Uterus (tissue), 7 donors: ENCODE data around the gene POLR3G.

DNA sequence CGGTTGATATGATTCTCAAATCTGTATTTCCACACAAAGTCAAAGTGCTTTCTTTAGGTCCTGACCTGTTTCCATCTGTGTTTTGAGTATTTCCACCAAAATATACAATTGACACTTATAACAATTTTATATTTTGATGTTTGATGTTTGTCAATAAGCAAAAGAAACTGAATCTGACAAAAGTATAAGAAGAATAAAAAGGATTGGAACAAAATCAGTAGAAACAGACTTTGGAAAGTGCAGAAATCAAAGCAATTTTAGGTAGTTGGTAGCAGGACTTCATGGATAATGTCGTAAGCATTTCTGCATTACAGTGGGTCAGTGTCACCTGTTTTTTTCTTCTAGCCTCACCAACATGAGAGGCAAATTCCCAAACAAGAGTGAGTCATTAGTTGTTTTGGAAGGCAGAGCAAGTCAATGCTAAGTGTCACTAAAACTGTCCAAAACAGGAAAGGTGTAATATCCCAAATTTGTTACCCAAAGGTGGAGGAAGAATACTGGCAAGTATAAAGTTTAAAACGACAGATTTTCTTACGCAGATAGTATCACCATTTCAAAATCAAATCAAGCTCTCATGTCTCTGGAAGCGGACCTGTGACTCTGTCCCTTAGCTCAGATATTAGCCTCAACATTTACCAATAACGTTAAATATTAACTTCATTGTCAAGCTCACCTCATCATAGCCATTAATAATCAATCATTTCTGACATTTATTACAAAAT, 901.4 kb upstream of the COX7C start:
- PRO-cap, 4 experiments: no peak in any of the 4 experiments
- RAMPAGE, long total RNA, 2 experiments: no peak in any of the 2 experiments
- RRBS: no CpG with 5 or more reads among the region's 6 CpGs

GRCh38 chr5:87121205-87121954, 146.3 kb upstream of the RASA1 start:
- PRO-cap, 4 experiments: no peak in any of the 4 experiments
- RAMPAGE, long total RNA, 2 experiments: no peak in any of the 2 experiments
- RRBS: no CpG with 5 or more reads among the region's 5 CpGs

GRCh38 chr5:87314208-87314499, 46.5 kb downstream of the RASA1 start:
- PRO-cap, 4 experiments: no peak in any of the 4 experiments
- RAMPAGE, long total RNA, 2 experiments: no peak in any of the 2 experiments

- PRO-cap, 4 experiments: no peak in any of the 4 experiments
- RAMPAGE, long total RNA, 2 experiments: start-site peak on the plus strand in 1 of 2 experiments, at chr5:87352828-87353564 at its widest, 8 reads per replicate
- RRBS: no CpG with 5 or more reads among the region's 1 CpG
Measured at GRCh38 chr5:87352566-87353363, 60.0 kb downstream of the CCNH start.

GRCh38 chr5:87404571-87405013, 8.1 kb downstream of the CCNH start:
- PRO-cap, 4 experiments: no peak in any of the 4 experiments
- RAMPAGE, long total RNA, 2 experiments: no peak in any of the 2 experiments
- RRBS: no CpG with 5 or more reads among the region's 2 CpGs

DNA sequence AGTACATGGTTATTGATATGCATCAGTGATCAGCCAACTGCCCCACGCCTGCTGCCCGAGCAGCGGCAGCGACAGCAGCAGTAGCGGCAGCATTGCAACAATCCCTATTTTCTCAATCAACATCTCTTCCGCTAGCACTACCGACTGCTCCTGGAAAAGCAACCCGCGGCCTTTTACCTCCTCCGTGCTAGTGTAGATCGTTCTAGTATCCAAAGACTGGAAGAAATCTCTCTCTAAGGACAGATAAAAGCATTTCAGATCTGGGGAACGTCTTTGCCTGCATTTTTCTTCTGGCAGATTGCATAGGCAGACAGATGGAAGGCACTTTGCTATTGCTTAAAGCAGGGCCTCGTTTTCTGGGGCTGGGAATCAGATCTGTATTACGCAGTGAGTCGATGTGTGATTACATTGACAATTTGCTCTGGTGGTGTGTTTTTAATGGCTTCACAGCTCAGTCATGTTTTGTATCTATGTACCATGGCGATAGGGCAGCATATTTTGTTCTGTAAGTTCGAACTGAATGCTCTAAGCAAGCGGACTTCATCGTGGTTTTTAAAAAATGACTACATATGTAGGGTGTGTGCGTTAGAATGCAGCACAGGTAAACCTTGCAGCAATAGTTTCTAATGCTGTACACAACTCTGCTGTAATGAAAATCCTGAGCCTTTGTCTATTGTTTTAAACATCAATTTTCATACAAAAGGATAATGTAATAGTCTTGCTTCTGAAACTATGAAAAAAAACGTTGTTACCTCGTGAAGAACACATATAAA, 215.1 kb downstream of the MEF2C start:
- PRO-cap, 4 experiments: peak in 1 of 4 experiments; most common plus-strand start position 137 of the sequence (in 1)
- RAMPAGE, long total RNA, 2 experiments: no peak in any of the 2 experiments
- RRBS: no CpG with 5 or more reads among the region's 22 CpGs

DNA sequence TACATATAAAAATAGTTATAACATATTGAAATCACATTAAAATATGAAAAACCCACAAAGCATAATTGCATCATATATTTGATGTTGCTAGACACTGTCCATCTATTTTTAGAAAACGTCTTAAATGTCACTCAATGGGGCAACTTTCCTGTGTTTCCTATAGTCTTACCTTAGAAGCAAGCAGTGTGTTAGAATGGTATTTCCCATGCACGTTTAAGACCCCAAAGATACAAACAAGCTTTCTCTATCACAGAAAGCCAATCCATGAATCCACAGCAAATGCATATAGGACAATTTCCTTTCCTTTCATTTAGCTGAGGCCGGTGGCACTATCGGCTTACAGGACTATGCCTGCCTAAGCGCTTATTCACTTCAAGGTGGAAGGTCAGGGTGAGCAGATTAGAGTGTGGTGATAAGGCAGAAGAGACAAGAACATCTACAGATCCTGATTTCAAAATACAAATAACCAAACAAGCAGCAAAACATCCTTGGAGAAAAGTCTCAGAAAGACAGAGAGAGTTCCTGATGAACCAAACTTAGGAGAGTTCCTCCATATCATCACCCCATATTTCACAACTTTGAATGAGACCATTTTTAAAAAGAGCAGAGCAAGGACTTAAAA, 57.3 kb downstream of the MEF2C start:
- PRO-cap, 4 experiments: no peak in any of the 4 experiments
- RAMPAGE, long total RNA, 2 experiments: no peak in any of the 2 experiments
- RRBS: no CpG with 5 or more reads among the region's 5 CpGs

- PRO-cap, 4 experiments: peak in 3 of 4 experiments; most common plus-strand start chr5:88881694 (in 2)
- RAMPAGE, long total RNA, 2 experiments: no peak in any of the 2 experiments
- RRBS: no CpG with 5 or more reads among the region's 7 CpGs
Measured at GRCh38 chr5:88881187-88882269, 1.5 kb downstream of the MEF2C start.

DNA sequence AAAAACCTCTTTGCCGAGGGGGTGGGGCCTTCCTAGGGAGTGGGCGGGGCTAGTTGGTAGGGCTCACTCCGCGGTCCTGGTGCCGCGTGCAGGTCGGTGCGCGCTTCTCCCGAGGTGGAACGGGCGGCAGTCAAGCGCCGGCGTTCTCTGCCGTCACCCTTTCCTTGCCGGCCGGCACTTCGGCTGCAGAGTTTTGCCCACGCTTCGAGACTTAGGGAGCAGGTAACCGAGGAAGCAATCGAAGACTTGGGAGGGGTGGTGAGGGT, at the start of gene POLR3G:
TSS of gene POLR3G (plus strand) at position 66 of the 266 bp plus-strand sequence.
- PRO-cap, 4 experiments: peak in 4 of 4 experiments; most common plus-strand start position 66 of the sequence (in 3)
- RAMPAGE, long total RNA, 2 experiments: start-site peak on the plus strand in 1 of 2 experiments, centred at position 99 of the sequence, 40 reads per replicate
- RRBS: no CpG with 5 or more reads among the region's 23 CpGs

DNA sequence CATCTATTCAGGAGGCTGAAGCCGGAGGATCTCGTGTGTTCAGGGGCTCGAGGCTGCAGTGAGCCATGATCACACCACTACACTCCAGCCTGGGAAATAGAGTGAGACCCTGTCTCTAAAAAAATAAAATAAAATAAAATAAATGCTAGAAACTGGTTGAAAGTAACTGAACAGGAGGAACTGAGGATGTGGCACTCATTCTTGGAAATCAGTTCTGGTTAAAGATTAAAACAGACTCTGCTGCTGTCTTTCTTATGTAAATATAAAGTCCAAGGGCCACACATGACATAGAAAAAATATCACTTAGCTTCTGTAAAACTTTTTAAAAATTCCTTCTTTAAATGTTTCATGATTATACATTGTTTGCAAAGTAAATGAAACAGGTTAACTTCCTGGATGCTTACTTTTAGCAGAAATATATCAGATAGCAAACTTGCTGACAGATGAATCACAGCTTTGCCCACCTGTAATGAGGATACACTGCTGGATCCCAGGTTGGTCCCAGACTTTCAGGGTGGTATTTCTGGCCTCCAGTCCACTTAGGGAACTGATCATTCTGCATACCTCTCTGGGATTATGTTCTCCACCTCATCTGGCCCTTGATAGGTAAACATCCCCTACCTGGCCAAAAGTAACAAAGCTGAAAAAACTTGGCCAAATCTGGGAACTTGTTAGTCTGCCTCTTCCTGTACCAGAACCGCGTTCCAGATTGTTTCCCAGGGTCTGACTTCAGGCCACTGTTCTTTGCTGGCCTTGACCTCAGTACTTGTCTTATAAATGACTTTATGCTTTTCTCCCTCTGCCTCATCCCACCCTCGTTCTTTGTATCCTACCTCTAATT, 340.5 kb downstream of the ADGRV1 start:
- PRO-cap, 4 experiments: no peak in any of the 4 experiments
- RAMPAGE, long total RNA, 2 experiments: no peak in any of the 2 experiments
- RRBS: no CpG with 5 or more reads among the region's 6 CpGs

DNA sequence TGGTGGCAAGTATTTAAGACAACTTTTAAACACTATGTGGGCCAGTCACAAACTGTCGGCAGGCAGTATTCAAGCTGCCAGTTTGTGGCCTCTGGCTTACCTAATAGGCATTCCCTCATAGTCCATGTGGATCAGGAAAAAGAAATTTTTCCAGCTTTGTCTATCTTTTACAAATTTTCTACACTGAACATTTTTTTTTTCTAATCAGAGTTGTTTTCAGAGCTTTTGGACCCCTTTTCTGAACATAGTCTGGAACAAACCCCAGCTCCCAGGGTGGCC, 262.8 kb downstream of the ARRDC3 start:
- PRO-cap, 4 experiments: peak in 1 of 4 experiments; most common minus-strand start position 102 of the sequence (in 1)
- RAMPAGE, long total RNA, 2 experiments: no peak in any of the 2 experiments
- RRBS: no CpG with 5 or more reads among the region's 1 CpG

DNA sequence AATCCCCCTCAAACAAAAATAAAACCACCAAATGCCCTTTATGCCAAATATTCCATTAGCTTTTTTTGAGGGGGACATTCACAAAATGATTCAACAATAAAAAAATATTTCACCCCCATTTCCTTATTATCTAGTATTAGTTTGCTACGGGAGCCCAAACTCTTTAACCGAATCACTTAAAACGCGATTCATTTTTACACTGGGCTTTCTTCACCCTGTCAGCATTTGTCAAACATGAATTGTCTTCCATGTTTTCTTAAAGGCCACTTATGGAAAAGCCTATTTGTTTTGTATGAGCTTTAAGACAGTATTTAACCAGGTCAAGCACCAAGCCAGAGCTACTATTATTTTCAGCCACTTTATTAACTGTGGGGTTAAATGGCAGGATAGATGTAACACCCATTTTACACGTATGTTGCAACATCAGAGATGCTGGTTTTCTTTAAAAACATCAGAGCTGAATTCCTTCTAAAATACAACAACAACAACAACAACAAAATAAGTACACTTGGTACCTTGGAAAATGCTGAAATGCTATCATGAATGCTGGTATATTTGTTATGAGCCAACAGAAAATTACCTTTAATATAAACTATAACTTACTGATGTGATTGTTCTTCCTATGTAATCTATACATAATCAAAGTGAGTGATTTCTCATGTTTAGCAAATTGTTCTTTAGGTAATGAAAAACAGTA, 13.7 kb downstream of the ARRDC3 start:
- PRO-cap, 4 experiments: no peak in any of the 4 experiments
- RAMPAGE, long total RNA, 2 experiments: no peak in any of the 2 experiments
- RRBS: no CpG with 5 or more reads among the region's 5 CpGs

DNA sequence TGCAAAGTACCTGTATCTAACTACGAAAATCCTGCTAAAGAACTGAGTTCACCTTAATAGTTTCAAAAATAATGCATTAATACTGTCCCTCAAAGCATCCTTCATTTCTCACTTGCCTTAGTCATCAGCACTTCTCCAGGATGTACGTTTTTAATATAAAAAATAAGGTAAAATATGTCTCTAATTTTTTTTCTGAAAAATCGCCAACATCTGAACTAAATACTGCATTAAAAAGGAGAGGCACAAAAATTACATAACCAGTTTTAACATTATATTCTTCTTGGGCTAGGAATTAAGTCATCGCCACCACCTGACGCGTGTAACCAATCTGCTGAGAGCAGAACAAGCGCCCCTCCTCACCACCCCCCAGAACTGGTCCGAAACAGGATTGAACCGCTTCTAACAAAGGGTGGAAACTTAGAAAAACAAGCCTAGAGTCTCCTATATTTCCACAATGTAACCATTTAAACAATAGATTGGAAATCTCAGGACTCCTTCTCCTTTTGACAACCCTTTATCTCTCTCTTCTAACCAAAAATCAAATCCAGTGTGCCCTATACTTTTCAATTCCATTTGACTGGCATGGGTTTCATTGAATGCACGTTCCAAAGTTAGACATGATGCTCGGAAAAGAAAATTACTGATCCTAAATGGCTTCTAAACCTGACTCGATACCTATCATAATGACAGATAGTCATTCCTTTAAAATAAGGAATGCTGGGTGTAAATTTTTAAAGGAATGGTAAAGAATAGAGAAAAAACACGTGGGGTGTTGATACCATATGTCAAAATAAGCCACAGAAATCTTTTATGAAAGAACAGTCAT, 1.4 kb downstream of the ARRDC3 start:
- PRO-cap, 4 experiments: peak in 4 of 4 experiments; most common plus-strand start position 369 of the sequence (in 3); most common minus-strand start position 268 of the sequence (in 2)
- RAMPAGE, long total RNA, 2 experiments: no peak in any of the 2 experiments
- RRBS: no CpG with 5 or more reads among the region's 13 CpGs

- PRO-cap, 4 experiments: no peak in any of the 4 experiments
- RAMPAGE, long total RNA, 2 experiments: no peak in any of the 2 experiments
- RRBS: no CpG with 5 or more reads among the region's 7 CpGs
Measured at GRCh38 chr5:92199343-92199731, 816.2 kb upstream of the ARRDC3 start.

- PRO-cap, 4 experiments: no peak in any of the 4 experiments
- RAMPAGE, long total RNA, 2 experiments: no peak in any of the 2 experiments
- RRBS: no CpG with 5 or more reads among the region's 4 CpGs
Measured at GRCh38 chr5:92927099-92927508, 655.9 kb upstream of the NR2F1 start.

DNA sequence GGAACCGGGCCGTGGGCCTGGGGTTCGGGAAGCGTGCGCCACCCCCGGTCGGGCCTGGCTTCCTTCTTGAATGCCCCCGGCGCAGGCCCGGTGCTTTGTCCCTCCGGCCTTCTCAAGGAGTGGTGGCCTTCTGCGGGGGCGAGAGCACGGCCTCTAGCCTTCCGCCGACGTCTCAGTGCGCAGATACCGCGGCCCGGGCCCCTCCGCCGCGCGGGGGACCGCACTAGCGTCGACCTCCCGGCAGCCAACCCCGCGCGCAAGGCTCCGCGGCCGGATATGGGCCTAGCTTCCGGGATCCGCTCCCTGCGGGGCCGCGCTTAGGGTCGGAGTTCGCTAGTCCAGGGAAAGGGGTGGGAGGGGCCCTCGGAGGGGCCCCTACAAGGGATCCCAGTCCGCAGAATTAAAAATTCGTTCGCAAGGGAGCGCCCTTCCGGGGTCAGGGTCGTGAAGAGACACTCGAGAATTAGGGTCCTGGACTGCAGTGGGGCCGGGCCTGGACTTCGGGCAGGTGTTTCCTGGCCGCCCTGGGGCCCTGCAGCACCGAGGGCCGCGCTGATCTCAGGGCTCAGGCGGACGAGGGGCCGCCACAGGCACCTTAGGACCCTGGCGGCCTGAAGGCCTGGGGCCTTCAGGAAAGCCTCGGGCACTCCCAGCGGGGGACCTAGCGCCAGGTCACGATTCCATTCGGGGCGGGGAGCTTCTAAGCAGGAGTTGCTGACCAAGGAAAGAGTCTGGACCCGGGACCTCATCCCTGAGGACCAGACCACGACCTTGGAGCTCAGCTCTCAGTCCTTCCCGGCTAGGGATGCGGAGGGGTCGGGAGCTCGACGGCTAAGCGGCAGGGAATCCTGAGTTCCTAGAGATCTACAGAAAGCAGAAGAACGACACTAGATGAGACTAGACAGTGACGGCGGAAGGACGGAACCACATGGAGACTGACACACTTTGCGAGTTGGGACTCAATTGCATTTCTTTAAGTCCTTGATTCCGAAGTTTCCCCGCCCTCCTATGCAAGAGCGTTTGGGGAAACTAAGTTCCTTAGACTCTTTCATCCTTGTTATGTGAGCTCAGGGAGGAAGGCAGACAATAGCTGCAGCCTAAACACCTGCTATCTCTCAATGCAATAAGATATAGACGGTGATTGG, 12.1 kb upstream of the NR2F1 start:
- PRO-cap, 4 experiments: no peak in any of the 4 experiments
- RAMPAGE, long total RNA, 2 experiments: no peak in any of the 2 experiments
- RRBS: 40% methylated on average over 30 of the region's 83 CpGs

DNA sequence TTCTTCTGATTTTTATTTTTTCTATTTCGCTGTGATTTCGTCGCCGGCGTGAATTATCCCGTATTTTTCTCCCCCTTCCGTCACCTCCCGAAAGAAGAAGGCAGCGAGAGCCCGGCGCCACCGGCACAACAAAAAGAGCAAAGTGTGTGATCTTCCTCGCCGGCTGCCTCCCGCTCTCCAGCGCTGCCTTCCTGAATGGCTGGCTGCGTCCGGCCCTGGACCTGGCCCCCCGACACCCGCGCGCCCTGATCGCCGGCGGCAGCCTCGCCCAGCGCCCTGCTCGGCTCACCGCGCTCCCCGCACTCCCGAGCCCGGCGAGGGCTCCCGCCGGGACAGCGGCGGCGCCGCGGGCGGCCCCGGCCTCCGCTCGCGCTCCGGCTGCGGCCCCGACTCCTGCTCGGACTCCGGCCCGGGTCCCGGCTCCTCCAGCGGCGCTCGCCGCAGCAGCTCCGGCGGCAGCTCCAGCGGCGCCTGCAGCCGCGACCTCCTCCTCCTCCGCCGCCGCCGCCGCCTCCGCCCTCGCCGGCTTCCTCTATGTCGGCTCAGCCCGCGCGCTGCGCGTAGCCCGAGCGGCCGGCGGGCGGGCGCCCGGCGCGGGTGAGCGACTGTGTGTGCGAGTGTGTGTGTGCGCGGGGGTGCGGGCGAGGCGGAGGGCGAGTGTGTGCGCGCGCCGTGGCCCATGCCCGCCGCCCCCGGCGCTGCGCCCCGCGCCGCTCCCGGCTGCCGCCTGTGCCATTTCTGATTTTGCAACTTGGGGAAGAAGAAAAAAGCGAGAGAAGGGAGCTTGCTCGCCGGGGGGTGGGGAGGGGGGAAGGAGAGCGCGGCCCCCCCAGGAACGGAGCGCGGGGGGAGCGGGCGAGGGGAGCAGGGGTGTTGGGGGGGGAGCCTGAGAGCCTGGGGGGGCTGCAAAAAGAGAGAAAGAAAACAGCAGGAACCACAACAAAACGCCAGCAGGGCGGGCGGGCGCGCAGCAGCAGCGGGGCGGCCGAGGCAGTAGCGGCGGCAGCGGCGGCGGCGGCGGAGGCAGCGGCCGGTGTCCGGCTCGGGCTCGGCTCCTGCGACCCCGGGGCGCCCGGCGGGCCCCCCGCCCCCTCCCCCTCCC, 1.2 kb downstream of the NR2F1 start:
- PRO-cap, 4 experiments: peak in 4 of 4 experiments; most common plus-strand start position 950 of the sequence (in 4); most common minus-strand start position 536 of the sequence (in 3)
- RAMPAGE, long total RNA, 2 experiments: no peak in any of the 2 experiments
- RRBS: 2% methylated on average over 64 of the region's 144 CpGs

- PRO-cap, 4 experiments: no peak in any of the 4 experiments
- RAMPAGE, long total RNA, 2 experiments: no peak in any of the 2 experiments
- RRBS: no CpG with 5 or more reads among the region's 31 CpGs
Measured at GRCh38 chr5:93593243-93594182, 10.5 kb downstream of the NR2F1 start.

DNA sequence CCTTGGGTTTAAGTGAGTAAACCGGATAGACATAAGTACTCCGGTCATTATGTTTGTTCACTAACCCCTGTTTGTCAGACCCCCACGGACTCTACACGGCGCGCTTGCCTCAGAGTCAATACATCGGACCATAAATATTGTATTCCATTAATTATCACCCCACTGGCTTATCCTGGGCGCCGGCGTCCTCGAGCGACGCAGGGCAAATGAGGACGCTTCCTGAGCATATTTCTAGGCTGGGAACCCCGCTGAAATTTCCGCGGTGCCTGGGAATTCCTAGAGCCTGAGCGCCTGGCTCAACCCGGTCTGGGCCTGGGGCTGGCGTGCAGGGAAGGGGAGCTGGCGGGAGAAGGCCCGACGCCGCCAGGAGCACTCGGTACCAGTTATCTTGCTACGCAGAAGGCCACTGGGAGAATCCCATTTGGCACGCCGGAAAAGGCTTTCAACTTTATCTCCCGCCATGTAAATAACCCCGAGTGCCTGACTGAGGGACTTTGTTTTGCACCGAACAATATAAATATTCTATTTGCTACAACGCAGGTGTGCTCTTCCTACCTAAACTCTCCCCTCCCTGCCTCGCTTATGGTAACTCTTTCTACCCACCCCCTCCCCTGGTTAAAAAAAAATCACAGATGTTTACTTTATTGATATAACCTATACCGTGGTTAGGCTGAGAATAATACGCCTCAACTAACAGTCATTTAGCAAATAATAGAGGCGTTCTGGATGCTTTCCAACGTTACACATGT, 19.4 kb downstream of the NR2F1 start:
- PRO-cap, 4 experiments: no peak in any of the 4 experiments
- RAMPAGE, long total RNA, 2 experiments: no peak in any of the 2 experiments
- RRBS: 71% methylated on average over 1 of the region's 37 CpGs

DNA sequence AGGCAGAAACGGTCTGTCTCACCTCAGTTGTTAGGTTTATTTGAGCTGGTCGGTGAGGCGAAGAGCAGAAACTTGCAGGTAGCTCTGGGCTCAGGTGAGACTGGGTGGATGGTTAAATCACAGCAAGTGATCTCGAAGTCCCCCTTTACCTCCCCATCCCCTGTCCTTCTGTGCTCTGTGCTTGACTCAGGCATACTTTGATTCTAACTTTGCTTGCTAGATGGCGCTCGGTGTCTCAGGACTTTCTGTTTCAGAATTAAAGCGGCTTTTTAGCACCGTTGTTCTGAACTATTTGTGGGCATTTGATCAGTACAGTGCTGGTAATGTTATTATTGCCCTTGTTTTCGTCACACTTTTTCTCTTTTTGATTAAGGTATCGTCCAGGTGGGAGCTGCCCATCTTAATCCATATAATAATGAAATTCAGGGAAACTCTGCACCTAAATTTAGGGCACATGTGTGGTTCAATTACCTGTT, 24.8 kb downstream of the NR2F1 start:
- PRO-cap, 4 experiments: no peak in any of the 4 experiments
- RAMPAGE, long total RNA, 2 experiments: no peak in any of the 2 experiments
- RRBS: no CpG with 5 or more reads among the region's 10 CpGs